Parotid gland (tissue), 1 donor: ENCODE measurements around the genes CAMK4, STARD4 and TSSK1B.

GRCh38 chr5:109785226-109785935 is 95.7 kb downstream of the MAN2A1 start:
- PRO-cap: no peak

DNA sequence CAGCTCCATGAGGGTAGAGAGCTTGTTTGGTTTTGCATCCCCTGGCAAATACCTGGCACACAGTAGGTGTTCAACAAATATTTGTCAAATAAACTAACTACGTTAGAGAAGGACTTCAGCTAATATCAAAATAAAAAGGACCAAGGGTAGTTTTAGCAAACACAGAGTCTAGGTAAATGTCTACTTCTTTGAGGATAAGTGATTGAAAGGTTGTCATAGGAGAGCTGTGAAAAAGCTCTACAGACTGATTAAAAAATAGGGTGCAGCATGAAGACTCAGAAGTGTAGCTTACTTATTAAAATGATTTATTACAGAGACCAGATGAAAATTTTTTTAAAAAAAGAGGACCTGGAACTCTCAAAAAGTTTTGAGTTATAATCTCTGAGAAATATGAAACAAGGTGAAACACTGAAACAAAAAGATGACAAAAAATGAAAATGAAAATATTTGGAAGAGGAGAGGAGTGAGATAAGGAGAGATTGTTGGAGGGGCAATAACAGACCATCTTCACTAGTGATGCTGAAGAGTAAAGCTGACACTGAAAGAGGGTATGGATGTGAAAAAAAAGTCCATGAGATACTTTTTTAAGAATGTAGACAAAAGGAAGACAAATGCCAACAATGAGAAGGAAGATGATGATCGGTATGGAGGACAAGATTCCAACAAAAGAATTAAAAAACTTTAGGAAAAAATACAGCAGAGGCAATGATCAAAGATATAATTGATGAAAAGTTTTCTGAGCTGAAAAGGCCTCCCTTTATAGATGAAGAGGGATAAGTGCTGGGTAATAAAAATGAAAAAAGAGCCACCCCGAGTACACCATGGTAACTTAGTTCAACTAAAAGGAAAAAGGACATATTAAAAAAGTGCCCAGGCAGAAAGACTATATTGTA is 107.4 kb downstream of the MAN2A1 start:
- PRO-cap: no peak

DNA sequence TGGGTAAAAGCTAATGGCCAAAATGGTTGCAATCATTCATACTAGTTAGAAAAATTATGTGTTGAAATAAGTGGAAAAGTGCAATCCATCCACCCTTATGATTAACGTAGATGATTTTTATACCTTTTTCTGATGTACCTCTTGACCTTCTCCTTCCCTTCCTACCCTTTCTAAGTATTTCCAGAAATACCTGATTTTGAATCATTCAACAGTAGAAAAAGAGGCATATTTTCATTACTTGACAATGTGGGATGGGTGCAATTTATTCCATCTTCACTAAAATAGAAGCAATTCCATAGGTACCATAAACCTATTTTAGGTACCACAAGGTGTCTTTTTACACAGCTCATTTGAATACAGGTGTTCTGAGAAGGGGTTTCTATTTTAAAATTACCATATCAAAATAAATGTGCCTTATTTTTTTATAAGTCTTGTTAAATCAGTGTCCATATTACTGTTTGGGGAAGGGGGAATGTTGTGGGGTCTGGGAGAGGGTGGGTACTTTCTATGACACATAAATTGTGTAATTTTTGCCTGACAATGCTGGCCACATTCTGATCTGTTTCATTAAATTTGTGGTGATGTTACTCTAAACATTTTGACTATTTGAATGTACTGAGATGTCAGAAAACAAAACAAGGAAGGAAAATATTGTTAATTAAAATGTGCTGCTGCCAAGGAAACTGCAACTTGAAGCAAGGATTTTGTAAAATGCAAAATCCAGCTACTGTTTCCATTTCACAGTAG is 177.9 kb downstream of the MAN2A1 start:
- PRO-cap: no peak

- PRO-cap: no peak
Observed at GRCh38 chr5:109921566-109922382, 232.0 kb downstream of the MAN2A1 start.

- PRO-cap: no peak
Observed at GRCh38 chr5:110737988-110738439, 793 bp upstream of the SLC25A46 start.

GRCh38 chr5:111223298-111224580 is at the start of gene CAMK4:
Gene CAMK4 (plus strand): TSS chr5:111224384.
- PRO-cap: no peak

- PRO-cap: bidirectional peak, plus-strand start at chr5:111512871, minus-strand start at chr5:111512535
Observed at GRCh38 chr5:111511470-111512658, at the start of gene STARD4. Gene STARD4 (minus strand): TSS chr5:111512535.

GRCh38 chr5:112160368-112161387 is 258.4 kb downstream of the EPB41L4A start:
- PRO-cap: bidirectional peak, plus-strand start at chr5:112160866, minus-strand start at chr5:112160812

GRCh38 chr5:112162977-112163921 is 255.8 kb downstream of the EPB41L4A start:
- PRO-cap: no peak

- PRO-cap: no peak
Observed at GRCh38 chr5:112166237-112166979, 252.7 kb downstream of the EPB41L4A start.

GRCh38 chr5:112254908-112255799 is 163.9 kb downstream of the EPB41L4A start:
- PRO-cap: no peak

GRCh38 chr5:112258872-112259614 is 160.0 kb downstream of the EPB41L4A start:
- PRO-cap: no peak

DNA sequence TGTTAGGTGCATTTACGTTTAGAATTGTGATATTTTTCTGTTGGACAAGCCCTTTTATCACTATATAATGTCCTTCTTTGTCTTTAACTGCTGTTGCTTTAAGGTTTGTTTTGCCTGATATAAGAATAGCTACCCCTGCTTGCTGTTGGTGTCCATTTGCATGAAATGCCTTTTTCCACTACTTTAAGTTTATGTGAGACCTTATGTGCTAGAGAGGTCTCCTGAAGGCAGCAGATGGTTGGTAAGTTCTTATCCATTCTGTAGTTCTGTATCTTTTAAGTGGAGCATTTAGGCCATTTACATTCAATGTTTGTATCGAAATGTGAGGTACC is 102.2 kb upstream of the EPB41L4A start:
- PRO-cap: no peak

- PRO-cap: no peak
Observed at GRCh38 chr5:113026298-113027605, 50.2 kb downstream of the DCP2 start.

GRCh38 chr5:113030960-113031536 is 54.5 kb downstream of the DCP2 start:
- PRO-cap: no peak

DNA sequence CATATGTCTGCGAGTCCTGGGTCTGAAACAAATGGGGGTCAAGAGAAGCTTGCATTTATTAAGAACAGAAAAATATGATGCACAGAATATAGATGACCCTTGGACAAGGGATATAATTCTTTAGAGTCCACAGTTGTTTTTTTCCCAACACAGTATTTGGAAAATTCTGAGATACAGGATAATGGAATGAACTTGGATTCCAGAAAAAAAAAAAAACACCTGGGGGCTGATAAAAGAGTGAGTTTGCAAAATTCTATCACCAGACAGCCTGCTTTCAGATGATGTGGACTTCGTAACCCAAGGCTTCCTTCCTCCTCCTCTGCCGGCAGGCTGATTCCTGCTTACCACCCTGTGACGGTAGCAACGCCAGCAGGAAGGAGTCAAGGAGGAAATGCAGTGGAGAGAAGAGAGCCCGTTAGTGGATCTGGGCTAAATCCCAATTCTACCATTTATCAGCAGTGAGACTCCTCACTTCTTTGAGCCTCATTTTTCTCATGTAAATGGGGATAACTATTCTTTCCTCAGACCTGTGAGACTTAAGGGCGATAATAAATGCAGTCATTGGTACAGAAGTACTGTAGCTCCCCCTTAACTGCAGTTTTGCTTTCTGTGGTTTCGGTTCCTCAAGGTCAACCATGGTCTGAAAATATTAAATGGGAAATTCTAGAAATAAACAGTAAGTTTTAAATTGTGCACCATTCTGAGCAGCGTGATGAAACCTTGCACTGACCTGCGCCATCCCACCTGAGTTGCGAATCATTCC is 71.2 kb downstream of the DCP2 start:
- PRO-cap: no peak

DNA sequence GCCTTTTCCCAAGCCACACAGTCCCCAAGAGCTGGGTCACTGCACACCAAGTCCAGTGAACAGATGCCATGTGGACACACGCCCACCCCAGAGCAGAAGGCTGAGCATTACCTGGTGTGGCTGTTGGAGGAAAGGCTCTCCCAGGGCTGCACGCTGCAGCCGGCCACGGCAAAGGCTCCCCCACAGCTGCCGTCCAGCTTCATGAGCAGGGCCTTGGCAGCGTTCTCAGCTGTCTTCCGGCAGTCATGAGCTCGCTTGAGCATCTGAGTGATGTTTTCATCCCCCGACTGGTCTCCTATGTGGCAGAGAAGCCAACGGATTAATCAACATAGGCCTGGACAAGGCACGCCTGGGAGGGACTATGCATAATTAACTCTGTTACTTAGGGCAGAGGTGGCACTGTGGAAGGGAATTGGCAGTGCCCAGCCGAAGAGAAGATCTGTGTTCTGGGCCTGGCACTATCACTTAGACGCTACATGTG is 87.3 kb downstream of the DCP2 start:
- PRO-cap: no peak

- PRO-cap: no peak
Observed at GRCh38 chr5:113087997-113088300, 111.4 kb downstream of the DCP2 start.

GRCh38 chr5:113112562-113112999 is 136.0 kb downstream of the DCP2 start:
- PRO-cap: no peak

DNA sequence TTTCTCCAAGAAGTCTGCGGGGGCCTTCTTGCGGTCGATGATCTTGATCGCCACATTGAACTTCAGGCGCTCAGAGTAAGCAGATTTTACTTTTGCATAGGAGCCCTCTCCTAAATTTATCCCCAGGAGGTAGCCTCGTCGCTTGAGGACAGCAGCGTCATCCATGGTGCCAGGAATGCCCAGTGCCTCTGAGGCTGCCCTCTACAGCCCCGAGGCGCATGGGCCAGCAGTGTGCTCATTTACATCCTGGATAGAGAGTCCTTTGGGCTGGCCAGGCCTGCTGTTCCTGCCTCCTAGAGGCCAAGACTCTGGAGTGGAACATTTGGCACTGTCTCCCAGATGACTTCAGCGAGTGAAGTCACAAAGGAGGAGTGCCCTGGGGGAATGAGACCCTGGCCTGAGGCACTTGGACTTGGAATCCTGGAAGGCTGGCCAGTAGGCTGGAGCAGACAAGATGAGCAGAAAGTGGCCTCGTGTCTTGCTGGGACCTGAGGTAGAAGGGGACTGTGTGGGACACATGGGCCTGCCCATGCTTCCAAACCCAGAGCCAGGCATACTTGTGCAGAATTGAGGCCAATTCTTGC is at the start of gene TSSK1B:
TSS of gene TSSK1B (minus strand) at position 315 of the 584 bp plus-strand sequence.
- PRO-cap: no peak